HCT116 (cell line): ENCODE measurements around the genes MCM3, TMEM14A and TINAG.

DNA sequence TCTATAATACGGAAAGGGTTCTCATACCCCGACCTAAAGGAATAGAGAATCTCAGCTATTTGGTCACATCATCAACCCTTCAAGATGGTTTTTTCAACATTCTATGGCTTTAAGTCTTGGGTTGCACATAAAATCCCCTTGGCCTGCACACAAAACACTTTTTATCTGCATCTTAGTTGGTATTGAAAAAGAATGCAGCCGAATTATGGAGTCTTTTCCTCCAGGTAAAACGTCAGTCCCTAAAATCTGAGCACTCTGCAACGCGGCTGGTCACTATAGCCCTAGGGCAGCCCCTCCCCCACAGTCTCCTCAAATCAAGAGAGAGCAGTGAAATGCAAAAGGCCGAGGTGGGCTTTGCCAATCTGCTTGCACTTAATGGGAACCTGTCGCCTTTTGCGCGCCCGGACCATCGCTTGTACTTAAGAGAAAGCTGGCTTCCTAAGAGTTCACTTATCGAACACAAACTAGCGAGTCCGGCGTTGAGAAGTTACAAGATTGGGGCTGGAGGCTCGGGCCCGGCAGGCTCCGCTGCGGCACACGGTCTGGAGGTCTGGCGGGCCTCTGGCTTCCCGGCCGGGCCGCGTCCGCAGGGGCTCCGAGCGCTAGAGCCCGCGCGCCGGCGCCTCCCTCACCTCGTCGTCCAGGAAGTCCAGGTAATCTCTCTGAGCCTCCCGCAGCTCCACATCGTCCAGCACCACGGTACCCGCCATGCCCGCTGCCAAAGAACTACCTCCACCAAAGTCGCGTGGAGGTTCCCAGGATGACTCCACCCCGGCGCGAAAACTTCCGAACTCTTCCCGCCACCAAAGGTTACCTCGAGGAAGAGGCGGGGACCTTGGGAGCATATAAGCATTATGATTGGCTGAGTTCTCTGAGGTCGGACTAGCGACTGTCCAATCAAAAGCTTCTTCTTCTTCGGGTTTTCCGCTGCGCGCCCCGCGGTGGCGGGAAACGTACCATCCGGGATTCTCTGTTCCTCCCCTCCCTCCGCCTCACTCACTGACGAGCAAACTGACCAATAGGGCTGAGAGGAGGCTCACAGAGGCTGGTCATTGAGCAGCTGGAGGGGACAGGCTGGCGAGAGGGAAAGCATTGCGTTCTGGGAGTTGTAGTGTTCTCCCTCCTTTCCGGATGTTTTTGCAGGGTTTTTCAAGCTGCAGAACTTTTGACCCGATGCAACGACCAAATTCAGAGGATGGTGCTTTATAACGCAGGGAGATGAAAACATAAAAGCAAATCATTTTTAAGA is at the start of gene MCM3:
TSS of gene MCM3 (minus strand) at position 778 of the 1,249 bp plus-strand sequence.
- RRBS, result 1% methylated on average over 20 of the region's 69 CpGs

- RRBS, result no CpG with 5 or more reads among the region's 5 CpGs
Observed at GRCh38 chr6:52388694-52389342, 26.9 kb downstream of the PAQR8 start.

GRCh38 chr6:52551901-52552774 is 24.7 kb downstream of the TRAM2 start:
- RRBS, result no CpG with 5 or more reads among the region's 17 CpGs

- RRBS, result 3% methylated on average over 3 of the region's 43 CpGs
Observed at GRCh38 chr6:52670779-52671584, at the start of gene TMEM14A. Gene TMEM14A (plus strand): TSS chr6:52671113.

GRCh38 chr6:52724521-52724815 is 38.8 kb downstream of the GSTA2 start:
- RRBS, result no CpG with 5 or more reads among the region's 4 CpGs

DNA sequence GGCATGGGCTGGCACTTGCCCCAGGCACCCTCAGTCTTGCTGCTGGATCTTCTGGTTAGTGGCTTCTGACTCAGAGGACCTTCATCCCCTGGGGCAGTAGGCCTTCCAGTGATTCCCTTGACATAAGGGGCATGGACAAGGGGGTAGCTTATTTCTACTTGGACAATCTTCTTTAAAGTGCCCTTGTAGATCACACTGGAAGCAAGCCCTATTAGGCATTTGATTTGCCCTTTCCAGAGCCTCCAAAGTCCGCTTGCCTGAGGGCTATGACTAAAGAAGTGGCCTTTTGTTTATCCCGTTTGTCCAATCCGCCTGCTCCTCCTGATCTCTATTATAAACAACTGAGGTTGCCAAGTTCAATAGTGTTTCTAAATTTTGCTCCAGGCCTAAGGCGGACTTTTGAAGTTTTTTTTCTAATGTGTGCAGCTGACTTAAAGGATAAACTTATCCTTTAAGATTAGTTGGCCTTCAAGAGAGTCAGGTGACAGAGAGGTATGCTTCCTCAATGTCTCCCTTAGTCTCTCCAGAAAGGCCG is 8.8 kb upstream of the GSTA3 start:
- RRBS, result no CpG with 5 or more reads among the region's 5 CpGs

- RRBS, result no CpG with 5 or more reads among the region's 5 CpGs
Observed at GRCh38 chr6:53342871-53343479, 5.8 kb downstream of the ELOVL5 start.

DNA sequence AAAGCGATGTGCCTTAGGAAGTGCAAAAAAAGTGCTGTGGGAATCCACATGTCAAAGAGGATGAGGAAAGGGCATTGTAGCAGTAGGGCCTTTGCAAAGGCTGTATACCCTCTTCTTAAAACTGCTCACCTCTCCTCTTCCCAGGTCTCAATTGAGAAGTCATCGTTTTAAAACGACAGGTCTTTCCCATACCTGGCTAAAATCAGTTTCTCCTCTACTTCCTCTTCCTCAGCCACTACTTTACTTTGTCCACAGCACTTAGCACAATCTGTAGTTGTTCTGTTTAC is 9.6 kb upstream of the ELOVL5 start:
- RRBS, result no CpG with 5 or more reads among the region's 3 CpGs

DNA sequence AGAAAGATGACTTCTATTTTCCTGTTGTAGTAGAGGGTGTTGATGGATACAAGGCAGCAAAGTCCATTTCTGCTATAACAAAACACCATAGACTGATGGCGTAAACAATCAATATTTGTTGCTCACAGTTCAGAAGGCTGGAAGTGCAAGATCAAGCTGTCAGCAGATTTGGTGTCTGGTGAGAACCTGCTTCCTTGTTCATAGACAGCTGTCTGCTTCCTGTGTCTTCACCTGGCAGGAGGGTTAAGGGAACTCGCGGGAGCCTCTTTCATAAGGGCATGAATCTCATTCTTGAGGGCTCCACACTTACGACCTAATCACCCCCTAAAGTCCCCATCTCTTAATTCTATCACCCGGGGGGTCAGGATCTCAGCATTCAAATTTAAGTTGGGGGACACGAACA is 83.0 kb upstream of the ELOVL5 start:
- RRBS, result no CpG with 5 or more reads among the region's 6 CpGs

- RRBS, result no CpG with 5 or more reads among the region's 8 CpGs
Observed at GRCh38 chr6:53432263-53433217, 83.8 kb upstream of the ELOVL5 start.

DNA sequence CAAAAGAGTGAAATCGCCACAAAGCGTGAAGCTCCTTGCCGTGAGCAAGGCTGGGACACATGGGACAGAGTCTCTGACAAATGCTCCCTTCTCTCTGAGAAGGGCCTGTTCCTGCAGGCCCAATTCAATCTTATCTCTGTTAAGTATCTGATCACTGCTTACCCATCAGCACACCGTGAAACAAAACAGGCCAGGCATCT is 79.3 kb downstream of the GCLC start:
- RRBS, result no CpG with 5 or more reads among the region's 4 CpGs

DNA sequence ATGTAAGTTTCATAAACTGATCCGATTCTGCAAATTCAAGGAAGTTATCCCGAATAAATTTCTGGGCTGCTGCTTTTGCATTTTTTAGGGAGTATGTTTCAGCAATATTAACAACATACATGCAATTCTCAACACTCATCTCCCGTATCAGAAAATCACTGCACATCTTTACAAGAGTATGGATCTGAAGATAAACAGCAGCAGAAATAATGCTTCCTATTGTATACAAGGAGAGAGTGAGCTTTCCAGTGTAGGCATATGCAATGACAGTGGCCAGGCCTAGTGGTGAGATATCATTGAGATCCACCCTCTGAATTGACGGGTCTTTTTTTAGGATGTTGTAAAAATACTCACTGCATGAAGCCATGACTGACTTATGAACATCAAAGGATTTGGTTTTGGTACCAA is 10.9 kb downstream of the KLHL31 start:
- RRBS, result no CpG with 5 or more reads among the region's 4 CpGs

DNA sequence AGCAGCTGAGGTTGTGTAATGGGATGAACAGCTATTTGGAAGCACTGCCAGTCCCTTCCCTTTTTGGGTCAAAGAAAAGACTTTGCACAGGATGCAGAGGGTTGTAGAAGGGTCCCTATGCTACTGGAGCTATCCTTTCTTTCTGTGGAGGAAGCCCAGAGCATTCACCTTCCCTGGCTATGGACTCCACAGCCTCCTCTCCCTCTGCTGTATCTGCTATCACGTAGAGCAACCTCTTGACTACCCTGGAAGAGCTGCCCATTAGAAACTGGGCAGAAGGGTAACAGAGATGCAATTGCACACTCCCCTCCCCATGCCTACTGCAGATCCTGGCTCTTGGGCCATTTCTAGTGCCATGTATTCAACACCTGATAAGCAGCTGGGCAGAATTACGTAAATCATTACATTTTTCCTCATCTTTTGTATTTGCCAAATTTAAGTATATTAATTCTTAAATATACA is 3.1 kb downstream of the KLHL31 start:
- RRBS, result no CpG with 5 or more reads among the region's 2 CpGs

DNA sequence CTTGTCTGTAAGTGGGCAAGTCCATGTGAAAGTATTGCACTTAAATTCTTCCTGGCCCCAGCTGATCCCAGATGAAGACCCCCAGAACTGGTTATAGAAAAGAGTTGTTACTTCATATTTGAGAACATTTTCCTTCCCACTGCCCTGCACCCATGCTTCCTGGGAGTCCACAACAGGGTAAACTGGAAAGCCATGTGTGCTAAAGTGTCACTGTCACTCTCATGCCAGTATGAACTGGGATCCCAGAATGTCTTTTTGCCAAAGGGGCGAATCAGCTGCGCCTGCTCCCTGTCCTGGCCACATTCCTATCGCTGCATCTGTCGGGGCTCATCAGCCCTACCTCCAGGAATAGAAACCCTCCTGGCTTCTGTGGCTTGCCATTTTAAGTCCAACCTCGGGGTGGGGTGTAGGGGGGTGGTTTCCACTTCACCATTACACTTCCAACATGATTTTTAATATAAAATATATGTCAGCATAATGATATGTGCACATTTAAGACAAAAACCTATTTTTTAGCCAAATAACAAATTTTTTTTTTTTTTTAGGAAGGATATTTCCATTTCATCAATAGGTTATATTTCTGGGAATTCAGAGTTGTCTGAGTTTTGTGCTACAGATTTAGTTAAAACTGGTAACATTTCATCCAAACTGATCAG is 910 bp downstream of the KLHL31 start:
- RRBS, result no CpG with 5 or more reads among the region's 5 CpGs

- RRBS, result no CpG with 5 or more reads among the region's 4 CpGs
Observed at GRCh38 chr6:53686548-53687041, 21.0 kb upstream of the KLHL31 start.

GRCh38 chr6:53825485-53825821 is 30.6 kb downstream of the LRRC1 start:
- RRBS, result no CpG with 5 or more reads among the region's 5 CpGs

DNA sequence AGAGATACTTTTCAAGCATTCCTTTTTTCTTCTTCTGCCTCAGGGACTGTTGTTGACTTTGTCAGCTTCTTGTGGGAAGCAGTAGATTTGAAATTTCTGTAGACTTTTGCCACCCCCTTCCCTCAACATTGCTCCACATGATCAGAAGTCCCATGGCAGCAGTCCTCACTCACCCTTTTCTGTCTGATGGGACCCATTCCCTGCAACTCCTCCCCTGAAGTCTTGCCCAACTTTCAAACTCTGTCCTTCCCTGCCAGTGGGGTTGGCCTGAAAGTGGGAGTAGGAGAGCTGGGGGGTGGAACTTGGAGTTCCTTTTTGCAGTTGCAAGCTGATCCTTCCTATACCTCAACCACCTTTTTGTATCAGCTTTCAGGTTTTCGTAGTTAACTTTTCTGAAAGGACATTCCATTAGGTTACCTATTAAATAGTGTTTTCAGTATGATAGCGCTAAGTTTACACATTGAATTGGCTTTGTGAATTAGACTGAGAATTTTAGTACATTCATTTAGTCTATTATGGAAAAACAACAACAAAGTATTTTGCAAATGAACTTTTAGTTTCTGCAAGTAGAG is 38.3 kb upstream of the MLIP start:
- RRBS, result no CpG with 5 or more reads among the region's 2 CpGs

GRCh38 chr6:54255840-54256401 is 52.3 kb upstream of the TINAG start:
- RRBS, result no CpG with 5 or more reads among the region's 1 CpG

GRCh38 chr6:54308308-54308752 is at the start of gene TINAG:
Gene TINAG (plus strand): TSS chr6:54308441.
- RRBS, result no CpG with 5 or more reads among the region's 4 CpGs

DNA sequence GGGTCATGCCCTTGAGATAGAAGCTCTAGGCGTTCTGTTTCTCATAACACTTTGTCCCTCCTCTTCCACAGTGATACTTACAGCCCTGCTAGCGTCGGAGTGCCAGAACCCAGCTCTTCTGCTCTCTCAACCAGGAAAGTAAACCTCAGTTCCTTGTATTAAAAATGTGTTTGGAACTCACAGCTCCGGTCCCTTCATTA is 11.4 kb downstream of the HMGCLL1 start:
- RRBS, result no CpG with 5 or more reads among the region's 4 CpGs